Mononuclear cell (primary cell): ENCODE measurements around the genes MYCL, SLFNL1 and GUCA2A.

GRCh38 chr1:39825321-39826171, 36.9 kb upstream of the BMP8B start:
- RRBS: no CpG with 5 or more reads among the region's 10 CpGs

DNA sequence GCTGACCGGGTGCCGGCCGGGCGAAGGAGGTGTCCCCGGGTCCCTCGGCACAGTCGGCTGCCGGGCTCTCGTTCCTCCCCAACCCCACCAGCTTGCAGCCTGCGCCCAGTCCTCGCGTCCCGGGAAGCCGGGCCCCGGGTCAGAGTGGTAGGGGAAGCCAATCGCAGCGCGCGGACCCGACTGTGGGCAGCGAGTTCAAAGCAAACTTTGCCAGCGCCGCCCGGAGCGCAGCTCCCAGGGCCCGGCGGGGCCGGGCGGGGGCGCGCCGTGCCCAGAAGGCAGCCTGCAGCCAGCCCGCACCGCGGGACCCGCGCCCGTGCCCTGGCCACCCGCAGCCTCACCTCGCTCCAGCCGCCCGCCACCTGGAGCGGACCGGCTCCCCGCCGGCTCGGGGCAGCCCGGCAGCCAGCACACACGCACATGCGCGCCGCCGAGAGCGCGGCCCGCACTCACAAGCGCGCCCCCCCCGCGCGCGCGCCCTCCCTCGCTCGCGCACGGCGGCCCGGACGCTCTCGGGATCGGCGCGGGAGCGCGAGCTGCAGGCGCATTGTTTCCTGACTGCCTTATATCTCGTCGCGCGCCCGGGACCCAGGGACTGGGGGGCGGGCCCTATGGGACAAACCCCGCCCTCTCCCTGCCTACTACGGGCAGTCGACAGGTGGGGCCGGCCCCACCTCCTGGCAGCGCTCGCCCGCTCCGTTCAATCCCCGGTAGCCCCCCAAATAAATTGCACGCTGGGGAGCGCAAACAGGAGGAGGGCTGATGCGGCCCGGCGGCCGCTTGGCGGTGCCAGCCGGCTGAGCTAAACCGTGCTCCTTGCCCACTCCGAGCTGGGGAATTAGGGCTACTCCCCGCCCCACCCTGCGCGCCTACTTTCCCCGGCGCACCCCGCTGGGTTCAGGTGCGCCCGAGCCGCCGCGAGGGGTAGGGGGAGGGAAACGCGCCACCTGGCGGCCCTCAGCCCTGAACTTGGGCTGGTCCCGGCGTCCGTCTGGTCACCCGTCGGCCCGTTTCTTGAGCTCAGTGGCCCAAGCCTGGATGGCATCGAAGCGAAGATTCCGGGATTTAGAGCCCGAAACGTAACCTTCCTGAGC, at the start of gene MYCL:
TSS of gene MYCL (minus strand) at position 451 of the 1,094 bp plus-strand sequence.
- RRBS: 1% methylated on average over 87 of the region's 127 CpGs

- RRBS: 2% methylated on average over 16 of the region's 62 CpGs
These were observed 673 bp upstream of the CAP1 start for GRCh38 chr1:40039576-40040535.

GRCh38 chr1:40215434-40216079, 32.2 kb upstream of the TMCO2 start:
- RRBS: no CpG with 5 or more reads among the region's 2 CpGs

- RRBS: no CpG with 5 or more reads among the region's 3 CpGs
These were observed 8.6 kb downstream of the SMAP2 start for GRCh38 chr1:40382132-40382579.

DNA sequence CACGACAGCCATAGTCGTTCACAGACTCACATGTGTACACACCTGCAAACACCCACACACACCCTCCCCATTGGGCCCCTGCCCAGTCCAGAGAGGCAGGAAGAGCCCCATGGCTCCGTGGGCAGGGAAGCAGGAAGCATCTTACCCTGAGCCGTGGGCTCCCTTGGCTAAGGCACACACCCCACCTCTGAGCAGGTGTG, 16.2 kb downstream of the RIMS3 start:
- RRBS: no CpG with 5 or more reads among the region's 4 CpGs

GRCh38 chr1:40802168-40802809, 18.7 kb downstream of the KCNQ4 start:
- RRBS: 2% methylated on average over 13 of the region's 53 CpGs

DNA sequence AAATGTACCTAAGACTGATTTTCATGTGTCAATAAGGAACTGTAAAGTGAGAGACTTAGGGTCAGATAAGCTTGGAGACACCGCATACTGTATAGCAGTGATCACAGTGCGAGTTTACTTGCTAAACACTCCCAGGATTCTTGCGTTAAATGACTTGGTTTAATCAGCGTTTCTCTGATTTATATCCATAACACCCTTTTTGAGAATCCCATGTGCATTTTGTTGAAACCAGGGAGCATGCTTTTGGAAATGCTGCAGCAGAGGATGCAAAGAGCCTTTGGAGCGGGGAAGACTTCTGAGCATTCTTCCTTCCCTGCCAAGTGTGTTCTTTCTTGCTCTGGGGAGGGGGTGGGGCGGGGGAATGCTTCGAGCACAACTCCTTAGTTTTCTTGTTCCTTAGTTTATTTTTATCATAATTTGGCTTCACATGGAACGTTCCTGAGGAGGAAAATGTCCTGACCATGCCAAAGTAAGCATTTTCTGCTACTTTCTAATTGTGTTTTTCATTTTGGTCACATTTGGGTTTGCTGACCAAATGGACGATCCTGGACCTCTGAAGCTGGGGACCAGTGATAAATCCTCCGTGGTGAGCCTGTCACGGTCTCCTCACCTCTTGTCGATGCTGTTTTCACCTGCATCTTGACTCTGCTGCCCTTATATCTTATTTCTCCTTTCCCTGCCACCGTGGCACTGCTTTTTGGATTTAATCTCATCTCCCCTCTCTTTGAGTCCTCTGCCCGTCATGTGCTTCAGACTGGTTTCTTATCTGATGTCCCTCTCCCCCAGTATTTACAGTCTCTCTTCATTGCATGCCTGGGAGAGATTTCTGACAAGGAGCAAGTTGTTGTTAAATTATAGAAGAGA, 2.3 kb downstream of the CTPS1 start:
- RRBS: no CpG with 5 or more reads among the region's 14 CpGs

- RRBS: no CpG with 5 or more reads among the region's 6 CpGs
These were observed 13.0 kb downstream of the SLFNL1 start for GRCh38 chr1:41008360-41009001.

GRCh38 chr1:41021025-41022023, at the start of gene SLFNL1:
Gene SLFNL1 (minus strand): TSS chr1:41021725.
- RRBS: no CpG with 5 or more reads among the region's 14 CpGs

GRCh38 chr1:41022624-41023061, 1.1 kb upstream of the SLFNL1 start:
- RRBS: no CpG with 5 or more reads among the region's 9 CpGs

DNA sequence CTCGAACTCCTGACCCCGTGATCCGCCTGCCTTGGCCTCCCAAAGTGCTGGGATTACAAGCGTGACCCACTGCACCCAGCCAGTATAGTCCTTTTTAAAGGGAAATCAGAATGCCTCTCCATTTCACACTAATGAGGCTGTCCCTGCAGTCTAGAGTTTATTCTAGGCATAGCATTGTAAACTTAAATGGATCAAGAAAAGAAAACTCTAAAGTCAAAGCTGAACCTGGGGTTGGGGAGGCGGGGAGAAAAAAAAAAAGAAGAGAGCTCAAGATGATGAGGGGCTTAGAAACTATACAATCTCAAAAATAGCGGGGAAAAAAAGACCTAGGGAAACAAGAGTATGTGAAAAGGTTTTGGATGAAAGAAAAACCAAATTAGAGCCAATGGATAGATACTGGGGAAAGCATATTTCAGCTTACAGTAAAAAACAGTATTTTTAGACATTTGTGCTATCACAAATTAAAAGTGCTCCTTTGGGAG, 79.3 kb upstream of the SLFNL1 start:
- RRBS: no CpG with 5 or more reads among the region's 6 CpGs

- RRBS: no CpG with 5 or more reads among the region's 15 CpGs
These were observed 52.1 kb downstream of the EDN2 start for GRCh38 chr1:41432381-41432839.

- RRBS: no CpG with 5 or more reads among the region's 6 CpGs
These were observed 7.8 kb downstream of the EDN2 start for GRCh38 chr1:41476651-41477122.

DNA sequence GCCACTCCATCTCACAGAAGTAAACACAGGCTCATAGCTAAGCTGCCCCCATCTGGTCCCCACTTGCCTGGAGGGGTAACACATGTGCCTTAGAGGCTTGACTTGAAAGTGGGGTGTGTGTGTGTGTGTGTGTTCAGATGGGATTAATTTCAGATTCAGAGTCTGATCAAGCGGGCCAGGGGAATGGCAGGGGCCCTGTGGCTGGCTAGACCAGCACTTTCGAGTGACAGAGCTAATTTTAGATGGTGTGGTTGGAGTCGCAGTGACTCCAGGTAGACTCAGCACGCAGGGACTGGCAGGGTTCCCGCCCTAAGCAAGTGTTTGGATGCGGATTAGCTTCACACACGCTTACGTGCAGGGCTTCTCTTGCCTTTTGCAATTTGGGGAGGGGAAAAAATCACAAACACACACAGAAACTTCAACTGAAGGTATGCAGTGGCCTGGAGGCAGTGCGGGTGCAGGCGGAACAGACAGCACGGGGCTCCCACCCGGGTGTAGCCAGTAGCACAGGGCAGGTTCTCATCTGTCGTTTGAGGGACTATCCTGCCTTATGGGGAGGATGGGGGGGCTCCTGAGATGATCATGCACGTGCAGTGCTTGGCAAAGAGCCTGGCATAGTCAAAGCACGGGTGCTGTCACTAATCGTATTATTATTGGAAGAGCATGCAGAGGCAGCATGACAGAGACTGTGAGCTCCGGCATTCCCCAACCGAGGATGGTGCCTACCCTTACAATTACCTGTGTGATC, 1.3 kb downstream of the EDN2 start:
- RRBS: no CpG with 5 or more reads among the region's 18 CpGs

GRCh38 chr1:41802814-41803389, 115.8 kb downstream of the HIVEP3 start:
- RRBS: no CpG with 5 or more reads among the region's 3 CpGs

DNA sequence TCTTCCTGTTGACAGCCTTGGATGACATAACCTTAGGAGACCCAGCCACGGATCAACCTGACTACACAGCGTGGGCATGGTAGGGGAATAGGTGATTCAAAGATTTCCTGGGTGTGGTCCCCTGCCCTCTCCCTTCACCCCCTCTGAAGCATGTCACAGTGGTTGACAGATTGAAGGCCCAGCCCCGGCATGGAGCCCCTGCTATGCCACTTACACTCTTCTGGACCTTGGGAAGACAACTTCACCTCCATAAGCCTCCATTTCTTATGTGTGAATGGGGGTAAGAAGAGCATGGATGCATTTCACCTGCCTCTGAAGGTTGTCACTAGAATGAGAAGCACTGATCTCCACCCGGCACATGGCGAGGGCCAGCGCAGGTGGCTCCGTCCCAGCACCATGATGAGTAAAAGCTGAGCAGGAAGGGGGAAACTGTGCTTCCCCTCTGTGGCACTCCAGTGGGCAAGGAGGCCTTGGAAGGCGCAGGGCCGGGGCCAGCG, 112.4 kb downstream of the HIVEP3 start:
- RRBS: no CpG with 5 or more reads among the region's 10 CpGs

- RRBS: no CpG with 5 or more reads among the region's 7 CpGs
These were observed 18.1 kb downstream of the HIVEP3 start for GRCh38 chr1:41900500-41901135.

DNA sequence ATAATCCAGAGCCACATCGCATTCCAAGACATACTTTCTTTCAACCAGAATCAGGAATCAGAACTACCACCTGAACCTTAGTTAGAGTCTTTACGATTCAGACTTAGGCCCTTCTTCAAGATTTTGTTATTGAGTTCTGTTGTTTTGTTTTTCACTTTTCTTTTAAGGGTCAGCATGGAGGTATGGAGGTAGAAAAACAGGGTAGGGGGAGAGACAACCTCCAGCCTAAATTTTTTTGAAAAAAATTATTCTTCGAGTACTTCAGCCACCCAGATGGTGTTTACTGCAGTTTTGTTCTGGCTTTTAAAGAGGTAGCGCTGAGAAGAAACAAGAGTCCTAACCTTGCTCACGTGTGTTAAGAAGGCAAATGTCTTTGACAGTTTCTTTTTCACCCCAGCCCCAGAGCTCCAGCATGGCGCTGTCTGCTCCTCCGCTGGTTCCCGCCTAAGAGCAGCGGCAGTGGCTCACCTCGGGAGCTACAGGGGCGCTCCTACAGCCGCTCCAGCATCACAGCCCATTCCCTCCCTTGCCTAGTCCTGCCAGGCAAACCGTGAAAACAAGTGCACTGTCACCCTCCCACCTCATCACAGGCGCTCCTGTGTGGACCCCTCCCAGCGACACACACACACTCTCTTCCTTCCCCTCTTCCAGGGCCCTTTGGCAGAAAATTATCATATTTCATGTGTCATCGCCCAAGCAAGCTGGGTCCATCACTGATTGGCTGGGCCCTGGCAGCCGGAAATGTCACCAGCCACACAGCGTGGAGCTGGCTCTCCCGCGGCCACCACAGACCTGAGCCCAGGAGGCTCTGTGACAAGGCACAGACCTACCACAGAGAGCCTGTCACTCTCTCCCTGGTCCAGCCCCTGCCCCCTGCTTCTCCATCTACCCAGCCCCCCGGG, 1.0 kb upstream of the HIVEP3 start:
- RRBS: no CpG with 5 or more reads among the region's 21 CpGs

DNA sequence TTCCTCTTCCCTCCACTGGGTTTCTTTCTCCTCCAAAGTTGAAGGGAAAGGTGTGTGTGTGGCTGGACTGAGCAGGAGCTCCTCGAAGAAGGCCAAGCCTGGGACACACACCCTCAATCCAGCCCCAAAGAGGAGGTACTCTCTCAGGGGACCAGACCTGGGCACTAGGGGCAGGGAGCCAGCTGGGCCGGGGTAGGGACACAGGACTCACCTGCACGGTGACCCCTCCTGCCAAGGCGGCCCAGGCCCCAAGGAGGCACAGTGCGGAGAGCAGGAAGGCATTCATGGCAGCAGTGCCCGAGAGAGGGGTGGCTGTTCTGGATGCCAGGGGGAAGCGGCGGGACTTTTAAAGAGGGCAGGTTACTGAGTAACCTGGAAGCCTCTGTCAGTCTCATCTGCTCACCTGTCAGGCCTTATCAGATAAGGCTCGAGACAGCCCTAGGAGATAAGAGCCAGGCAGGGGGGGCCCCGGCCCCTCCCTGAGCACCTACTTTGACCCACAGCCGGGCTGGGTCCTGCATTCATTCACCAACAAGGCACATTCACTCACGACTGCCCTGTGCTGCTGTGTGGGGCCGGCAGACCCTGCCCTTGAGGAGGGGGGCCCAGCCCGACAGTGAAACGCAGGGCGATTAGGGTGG, at the start of gene GUCA2A:
TSS of gene GUCA2A (minus strand) at position 319 of the 641 bp plus-strand sequence.
- RRBS: 75% methylated on average over 1 of the region's 16 CpGs